Mesenchymal stem cell of adipose (primary cell): ENCODE measurements around a stretch of chr3.

- CAGE, long polyA plus RNA: no peak
Measured at GRCh38 chr3:192840845-192841372, 76.7 kb downstream of the MB21D2 start.

- CAGE, long polyA plus RNA: no peak
Measured at GRCh38 chr3:193710590-193711365, 117.8 kb downstream of the OPA1 start.

DNA sequence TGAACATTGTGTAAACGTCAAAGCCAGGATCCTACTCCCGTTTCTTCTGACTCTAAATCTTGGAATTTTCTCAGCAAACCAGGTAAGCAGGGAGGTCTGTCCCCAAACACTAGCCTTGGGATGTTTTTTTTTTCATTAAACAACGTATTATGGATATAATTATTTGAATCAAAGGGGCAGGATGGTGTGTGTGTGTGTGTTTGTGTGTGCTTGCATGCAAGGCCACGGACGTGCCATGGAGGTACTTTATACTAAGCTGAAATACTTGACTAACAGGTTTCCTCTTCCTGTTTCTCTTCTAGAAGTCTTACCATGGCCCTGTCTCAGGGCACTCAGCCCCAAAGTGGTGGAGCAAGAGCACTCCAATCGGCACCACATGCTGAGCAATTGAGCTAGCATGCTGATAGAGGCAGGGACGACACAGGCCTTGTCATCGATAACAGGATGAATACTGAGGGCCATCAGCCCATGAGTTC is 198.6 kb downstream of the OPA1 start:
- CAGE, long polyA plus RNA: no peak

DNA sequence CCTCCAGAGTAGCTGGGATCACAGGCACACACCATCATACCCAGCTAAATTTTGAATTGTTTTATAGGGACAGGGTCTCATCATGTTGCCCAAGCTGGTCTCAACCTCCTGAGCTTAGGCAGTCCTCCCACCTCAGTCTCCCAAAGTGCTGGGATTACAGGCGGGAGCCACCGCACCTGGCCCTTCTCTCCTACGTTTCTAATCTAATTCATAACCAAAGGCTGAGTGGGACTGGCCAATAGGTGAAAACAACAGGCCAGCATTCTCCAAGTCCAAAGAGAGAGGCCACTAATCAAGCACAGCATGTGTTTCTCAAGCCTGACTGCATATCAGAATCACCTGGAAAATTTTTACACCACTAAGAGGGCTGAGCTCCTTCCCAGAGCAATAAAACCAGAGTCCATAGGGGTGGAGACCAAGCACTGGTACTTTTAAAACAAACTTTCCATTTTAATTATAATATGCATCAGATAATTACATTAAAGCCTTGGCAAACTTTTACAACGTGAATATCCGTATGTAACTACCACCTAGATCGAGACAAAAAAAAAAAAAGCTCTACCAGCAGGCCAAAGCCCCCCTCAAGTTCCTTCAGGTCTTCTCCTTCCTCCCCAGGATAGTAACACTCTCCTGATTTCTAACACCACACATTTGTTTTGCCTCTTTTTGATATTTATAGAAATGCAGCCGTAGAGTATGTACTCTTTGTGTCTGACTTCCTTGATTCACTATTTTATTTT is 254.4 kb downstream of the OPA1 start:
- CAGE, long polyA plus RNA: no peak

DNA sequence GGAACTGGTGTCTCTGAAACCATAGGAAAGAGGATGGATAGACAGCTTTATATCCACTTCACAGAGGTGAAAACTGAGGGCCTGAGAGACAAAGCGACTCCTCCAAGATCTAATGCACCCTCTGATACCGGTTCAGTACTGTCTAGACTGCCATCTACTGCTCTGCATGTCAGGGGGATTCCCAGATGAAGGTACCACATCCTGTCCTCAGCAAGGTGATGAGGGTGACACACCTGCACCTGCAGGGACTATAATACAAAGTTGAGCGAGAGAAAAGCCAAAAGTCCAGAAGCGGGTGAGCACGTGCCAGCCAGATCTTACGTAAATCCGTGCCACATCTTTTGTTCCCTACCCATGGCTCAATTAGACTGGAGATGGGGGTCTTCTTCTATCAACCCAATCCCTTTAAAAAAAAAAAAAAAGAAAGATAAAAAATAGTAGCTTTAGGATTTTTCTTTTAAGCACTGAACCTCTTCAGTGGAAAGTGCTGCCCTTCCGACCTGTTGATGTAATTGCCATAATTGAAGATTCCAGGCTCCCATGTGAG is 32.4 kb upstream of the HES1 start:
- CAGE, long polyA plus RNA: no peak

DNA sequence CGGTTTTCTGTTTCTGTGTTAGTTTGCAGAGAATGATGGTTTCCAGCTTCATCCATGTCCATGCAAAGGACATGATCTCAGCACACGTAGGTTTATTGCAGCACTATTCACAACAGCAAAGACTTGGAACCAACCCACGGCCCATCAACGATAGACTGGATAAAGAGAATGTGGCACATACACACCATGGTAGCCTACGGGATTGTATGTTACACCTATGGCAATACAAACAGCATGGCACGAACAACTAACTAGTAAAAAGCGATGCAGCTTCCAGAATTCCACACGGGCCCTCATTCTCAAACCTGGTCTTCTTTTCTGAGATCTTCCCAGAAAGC is 9.4 kb upstream of the HES1 start:
- CAGE, long polyA plus RNA: no peak

- CAGE, long polyA plus RNA: no peak
Measured at GRCh38 chr3:194134708-194134893, 1.3 kb upstream of the HES1 start.

GRCh38 chr3:194142005-194142614 is 6.2 kb downstream of the HES1 start:
- CAGE, long polyA plus RNA: no peak

DNA sequence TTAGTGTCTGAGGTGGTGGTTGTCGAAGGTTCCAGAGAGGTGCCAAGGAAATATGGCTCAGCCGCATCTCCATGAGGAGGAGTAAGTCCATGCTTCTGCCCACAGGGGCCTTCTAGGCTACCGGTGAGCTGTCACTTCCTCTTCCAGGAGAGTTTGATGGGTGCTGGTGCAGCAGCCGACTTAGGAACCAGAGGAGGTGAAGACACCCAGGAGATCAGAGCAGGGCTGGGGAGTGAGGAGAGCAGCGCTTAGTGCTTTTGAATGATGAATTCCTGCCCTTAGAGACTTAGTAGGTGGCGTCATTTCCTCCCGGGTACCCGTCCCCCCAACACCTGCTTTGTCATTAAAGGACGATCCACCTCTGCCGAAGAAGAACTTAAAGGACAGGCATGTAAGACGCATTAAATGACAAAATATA is 67.5 kb downstream of the HES1 start:
- CAGE, long polyA plus RNA: no peak

DNA sequence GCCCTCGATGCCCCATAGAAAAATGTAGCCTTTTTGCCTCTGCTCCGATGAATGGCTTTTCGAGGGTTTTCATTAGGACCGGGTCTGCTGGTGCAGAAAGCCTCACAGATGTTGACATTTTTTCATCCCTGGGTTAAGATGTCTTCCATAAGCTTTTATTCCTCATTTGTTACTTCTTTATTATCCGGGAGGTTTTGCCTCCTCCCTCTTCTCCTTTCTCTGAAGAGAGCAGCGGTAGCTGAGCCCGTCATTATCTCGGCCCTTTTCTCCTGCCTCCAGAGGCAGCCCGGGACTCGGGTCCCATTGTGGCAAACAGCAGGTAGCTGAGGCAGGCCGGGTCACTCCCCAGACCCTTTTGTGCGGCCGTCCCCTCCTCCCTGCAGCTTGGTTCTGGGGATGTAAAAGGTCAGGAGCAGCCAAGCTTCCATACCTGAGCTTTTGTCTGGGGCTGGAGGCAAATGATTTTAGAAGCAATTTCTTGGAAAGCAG is 64.4 kb downstream of the CPN2 start:
- CAGE, long polyA plus RNA: no peak

DNA sequence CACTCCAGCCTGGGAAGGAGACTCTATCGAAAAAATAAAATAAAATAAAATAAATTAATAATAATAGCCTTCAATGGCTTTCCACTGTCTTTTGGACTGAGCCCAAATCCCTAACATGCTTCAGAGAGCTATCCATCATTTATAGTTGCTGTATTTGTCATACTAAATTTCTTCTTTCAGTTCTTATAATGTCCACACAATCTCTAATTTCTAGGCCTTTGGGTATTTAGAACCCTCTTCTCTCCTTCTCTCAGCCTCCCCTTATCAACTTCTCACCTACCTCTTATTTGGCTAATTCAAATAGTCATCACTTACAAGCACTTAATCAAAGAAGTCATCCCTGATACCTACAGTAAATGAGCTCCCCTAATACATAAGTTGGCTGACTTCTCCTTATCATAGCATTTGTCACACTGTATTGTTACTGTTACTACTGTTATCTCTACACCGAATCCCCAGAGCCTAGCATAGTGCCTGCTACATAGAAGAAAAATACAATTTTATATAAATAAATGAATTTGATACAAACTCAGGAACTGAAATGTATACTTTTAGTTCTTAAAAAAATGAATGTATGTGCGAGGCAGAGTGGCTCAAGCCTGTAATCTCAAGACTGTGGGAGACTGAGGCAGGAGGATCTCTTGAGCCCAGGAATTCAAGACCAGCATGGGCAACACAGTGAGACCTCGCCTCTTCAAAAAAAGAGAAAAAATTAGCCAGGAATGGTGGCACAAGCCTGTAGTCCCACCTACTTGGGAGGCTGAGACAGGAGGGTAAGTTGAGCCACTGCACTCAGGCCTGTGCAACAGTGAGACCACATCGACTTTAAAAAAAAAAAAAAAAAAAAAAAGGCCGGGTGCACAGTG is 34.1 kb downstream of the ATP13A3 start:
- CAGE, long polyA plus RNA: no peak

GRCh38 chr3:194555062-194555602 is 68.3 kb upstream of the ATP13A3 start:
- CAGE, long polyA plus RNA: no peak

- CAGE, long polyA plus RNA: no peak
Measured at GRCh38 chr3:194587046-194587736, 46.0 kb downstream of the TMEM44 start.

DNA sequence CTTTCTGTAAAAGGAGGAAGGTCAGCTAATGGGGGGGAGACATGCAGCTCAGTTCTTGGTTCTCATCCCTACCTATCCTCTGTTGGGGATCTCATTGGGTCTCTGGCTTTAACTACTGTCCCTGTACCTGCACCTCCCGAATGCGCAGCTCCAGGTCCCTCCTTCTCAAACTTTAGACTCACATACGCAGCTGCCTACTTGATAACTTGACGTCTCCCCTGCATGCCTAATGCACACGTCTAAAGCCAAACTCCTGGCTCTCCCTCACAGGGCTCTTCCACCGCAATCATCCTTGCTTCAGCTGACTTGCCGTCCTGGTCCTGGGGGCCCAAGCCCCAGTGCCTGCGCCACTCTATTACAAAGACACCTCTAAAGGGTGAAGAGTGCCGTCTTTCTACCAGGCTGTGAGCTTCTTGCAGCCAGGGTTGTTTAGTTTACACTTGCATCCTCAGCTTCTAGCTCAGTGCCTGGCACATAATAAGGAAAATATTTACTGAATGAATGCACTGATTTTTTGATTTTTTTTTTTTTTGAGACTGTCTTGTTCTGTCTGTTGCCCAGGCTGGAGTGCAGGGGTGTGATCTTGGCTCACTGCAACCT is 6.0 kb upstream of the TMEM44 start:
- CAGE, long polyA plus RNA: no peak

DNA sequence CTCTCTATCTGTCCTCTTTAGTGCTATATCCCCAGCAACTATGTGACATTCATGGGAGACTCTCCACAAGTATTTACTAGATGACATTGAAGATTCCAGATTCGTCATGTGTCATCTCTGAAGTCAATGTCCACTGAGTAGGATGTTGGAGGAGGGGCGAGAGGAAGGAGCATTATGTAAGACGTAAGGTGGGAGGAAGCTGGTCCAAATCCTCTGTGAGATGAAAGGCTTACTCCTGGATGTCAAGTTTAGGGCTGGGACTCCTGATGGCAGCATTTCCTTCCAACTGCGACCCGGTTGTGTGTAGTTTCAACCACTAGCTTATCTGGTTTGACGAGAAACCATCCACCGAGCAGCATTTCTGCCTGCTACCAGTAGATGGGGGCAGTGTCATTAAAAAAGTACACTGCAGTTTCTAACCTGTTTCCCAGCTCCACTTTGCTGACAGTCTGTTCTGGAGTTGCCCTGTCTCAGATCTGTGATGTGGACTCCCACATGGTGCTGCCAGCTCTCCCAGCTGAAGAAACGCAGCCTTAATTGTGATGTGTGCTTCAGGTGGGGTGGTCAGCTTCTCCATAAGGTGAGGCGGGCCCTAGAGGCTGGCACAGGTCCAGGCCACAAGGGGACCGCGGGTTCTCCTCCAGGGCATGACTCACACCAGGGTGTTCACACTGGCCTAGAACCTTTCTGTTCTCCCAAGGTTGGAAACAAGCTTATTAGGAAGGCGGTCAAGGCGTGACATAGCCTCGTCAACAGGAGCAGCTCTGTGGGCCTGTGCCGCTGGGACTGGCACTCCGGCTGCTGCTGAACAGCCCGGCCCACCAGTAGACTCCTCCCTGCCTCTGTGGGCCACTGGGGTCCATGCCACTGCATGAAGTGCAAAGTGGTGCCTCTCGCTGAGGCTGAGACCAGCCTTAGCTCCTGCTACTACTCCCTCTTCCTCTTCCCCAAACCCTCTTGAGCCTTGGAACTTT is 3.0 kb upstream of the FAM43A start:
- CAGE, long polyA plus RNA: no peak

- CAGE, long polyA plus RNA: no peak
Measured at GRCh38 chr3:194773201-194773679, 87.6 kb downstream of the FAM43A start.

DNA sequence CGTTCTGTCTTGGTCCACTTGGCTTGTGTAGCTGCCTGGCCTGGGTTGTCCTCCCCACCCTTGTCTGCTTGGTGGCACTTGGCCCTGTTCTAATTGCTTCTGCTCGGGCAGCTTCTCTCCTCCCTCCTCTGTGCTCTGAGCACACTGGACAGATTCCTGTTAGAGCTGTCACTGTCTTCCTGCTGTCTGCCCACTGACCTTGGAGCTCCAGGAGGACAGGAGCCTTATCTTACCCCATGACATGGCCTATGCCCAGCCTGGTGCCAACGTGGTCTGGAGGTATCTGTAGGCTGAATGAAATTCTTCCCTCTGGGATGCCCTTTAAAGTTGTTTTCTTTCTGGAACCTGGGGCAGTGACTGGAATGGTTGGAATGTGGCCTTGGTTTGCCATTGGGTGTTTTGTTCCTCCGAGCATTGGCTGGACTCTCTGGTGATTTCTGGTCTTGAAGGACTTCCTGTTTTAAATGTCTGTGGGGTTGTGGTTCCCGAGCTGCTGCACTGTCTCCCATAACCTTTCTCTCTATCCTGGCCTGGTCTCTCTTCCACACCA is 94.1 kb downstream of the FAM43A start:
- CAGE, long polyA plus RNA: no peak

DNA sequence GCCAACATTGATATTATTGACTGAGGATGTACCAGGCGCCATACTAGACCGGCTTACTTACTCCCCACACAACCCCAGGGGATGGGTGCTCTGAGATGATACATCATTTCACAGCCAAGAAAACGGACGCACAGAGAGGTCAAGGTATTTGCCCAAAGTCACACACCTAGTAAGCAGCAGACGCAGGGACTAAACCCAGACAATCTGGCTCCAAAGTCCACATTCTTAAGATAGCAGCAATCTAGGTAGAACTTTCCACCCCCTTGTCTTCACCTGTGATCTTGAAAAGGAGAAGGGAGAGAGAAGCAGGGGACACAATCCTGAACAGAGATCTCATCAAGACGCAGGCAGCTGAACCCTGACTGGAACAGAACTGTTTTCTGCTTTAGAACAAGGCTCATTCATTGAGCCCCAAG is 200.6 kb downstream of the XXYLT1 start:
- CAGE, long polyA plus RNA: no peak

DNA sequence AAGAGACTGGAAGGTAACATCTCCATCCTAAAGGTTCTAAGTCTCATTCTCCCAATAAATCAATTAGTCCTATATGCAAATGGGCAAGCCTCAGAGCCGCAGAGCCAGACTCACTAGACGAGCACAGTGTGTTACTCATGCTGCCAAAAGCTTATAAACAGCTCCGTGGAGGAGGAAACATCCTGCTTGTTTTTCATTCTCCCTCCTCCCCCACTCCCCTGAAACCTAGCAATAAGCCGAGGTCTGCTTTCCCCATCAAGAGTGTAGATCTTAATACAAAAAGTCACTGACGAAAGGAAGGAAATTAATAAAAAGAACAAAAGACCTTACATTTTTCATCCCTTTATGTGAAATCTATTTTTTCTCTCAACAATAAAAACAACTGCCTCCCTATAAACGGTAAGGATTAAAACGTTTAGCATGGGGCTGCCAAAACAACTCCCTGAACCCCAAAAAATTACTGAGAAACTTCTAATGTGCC is 88.5 kb downstream of the XXYLT1 start:
- CAGE, long polyA plus RNA: no peak

DNA sequence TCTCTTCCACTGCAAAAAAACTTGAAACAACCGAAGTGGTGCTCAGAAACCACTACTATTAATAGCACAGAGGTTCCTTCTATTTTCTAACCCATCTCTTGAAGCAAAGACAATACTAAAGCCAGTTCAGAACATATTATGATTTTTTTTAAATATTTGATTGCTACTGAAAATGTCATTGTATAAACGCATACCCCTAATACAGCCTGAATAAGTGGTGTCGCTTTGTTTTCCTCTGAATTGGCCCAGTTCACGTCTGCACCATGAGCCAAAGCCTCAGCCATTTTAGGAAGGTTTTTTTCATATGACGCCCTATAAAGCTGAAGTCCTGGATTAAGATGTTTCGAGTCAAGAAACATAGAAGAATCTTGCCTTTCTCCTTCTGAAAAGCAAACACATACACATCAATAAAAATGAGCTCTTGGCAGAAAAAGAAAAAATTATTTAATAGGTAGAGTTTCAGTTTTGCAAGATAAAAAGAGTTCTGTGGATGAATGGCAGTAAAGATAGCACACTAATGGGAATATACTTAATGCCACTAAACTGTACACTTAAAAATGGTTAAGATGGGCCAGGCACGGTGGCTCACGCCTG is 21.2 kb upstream of the XXYLT1 start:
- CAGE, long polyA plus RNA: no peak